Adrenal gland (tissue), 7 donors: ENCODE measurements around a stretch of chr10.

DNA sequence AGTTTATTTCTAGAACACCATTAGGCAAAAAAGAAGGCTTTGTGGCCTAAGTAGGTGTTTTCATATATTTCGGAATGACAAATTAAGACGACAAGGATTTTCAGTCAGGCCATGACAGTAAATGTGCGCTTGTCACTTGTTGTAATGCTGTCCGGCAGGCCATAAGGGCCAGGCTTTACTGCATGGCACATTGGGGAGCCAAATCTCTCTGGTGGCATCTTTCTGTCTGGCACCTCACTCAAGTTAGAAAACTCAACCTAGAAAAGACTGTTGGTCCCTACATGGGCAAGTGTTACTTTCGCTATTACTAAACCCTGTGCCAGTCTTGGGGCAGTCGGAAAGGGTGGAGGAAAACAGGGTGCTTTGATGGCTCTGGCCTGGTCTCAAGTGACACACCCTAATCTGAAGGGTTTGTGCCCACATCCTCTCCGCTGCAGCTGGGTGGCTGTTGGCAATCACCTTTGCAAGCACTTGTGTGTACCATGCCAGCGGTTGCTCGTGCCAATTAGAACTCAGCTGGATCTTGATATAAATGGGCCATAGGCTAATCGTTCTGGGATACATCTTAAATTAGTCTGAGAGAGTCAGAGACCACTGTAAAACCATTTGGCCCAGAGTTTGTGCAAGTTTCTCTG lies 159.7 kb upstream of the ITGB1 start:
- PRO-cap, 3 experiments, result no peak in any of the 3 experiments
- RAMPAGE, long total RNA, 4 experiments, result no peak in any of the 4 experiments
- RRBS, result no CpG with 5 or more reads among the region's 10 CpGs

GRCh38 chr10:33125812-33126576 lies 168.0 kb upstream of the ITGB1 start:
- PRO-cap, 3 experiments, result peak in 1 of 3 experiments; most common plus-strand start chr10:33126168 (in 1)
- RAMPAGE, long total RNA, 4 experiments, result no peak in any of the 4 experiments
- RRBS, result no CpG with 5 or more reads among the region's 12 CpGs

- PRO-cap, 3 experiments, result no peak in any of the 3 experiments
- RAMPAGE, long total RNA, 4 experiments, result no peak in any of the 4 experiments
- RRBS, result no CpG with 5 or more reads among the region's 1 CpG
These were observed 184.0 kb upstream of the ITGB1 start for GRCh38 chr10:33142103-33142404.

DNA sequence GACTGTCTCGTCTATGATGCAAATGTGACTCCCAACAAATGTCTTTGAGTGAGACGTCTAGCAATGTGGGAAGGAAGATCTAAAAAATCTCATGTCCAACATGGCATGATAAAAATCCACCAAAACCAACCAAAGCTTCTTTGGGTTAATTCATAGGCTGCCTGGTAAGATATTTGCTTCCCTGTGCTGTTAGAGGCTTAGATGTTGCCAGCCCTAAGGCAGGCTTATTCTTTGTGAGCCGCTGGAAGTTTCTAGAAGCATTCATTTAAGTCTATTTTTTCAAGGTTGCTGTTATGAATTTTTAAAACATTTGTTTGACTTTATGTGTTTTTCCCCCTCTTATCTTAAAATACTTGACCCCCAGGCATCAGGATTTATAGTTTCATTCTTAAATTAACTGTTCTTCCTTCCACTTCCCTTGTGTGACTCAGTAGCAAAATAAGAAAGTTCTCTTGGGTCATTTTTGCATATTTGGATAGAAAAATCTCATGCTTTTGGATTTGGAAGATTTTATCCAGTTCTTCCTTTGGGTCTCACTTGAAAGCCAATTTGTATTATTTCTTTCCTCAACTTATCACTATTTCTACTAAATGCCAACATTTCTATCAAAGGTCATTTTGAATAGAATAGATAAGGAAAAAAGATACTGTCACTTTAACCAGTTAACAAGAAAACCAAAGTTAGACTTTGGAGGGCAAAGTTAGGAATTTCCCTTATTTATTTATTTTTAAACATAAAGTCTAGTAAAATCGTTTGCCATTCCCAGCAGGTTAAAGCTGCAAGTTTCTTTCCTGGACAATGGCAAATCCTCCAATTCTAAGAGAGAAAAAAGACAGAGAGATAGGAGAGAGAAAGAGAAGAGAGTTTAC lies 156.1 kb downstream of the NRP1 start:
- PRO-cap, 3 experiments, result no peak in any of the 3 experiments
- RAMPAGE, long total RNA, 4 experiments, result no peak in any of the 4 experiments
- RRBS, result no CpG with 5 or more reads among the region's 4 CpGs

- PRO-cap, 3 experiments, result no peak in any of the 3 experiments
- RAMPAGE, long total RNA, 4 experiments, result no peak in any of the 4 experiments
- RRBS, result no CpG with 5 or more reads among the region's 3 CpGs
These were observed 101.0 kb downstream of the NRP1 start for GRCh38 chr10:33233552-33233798.

DNA sequence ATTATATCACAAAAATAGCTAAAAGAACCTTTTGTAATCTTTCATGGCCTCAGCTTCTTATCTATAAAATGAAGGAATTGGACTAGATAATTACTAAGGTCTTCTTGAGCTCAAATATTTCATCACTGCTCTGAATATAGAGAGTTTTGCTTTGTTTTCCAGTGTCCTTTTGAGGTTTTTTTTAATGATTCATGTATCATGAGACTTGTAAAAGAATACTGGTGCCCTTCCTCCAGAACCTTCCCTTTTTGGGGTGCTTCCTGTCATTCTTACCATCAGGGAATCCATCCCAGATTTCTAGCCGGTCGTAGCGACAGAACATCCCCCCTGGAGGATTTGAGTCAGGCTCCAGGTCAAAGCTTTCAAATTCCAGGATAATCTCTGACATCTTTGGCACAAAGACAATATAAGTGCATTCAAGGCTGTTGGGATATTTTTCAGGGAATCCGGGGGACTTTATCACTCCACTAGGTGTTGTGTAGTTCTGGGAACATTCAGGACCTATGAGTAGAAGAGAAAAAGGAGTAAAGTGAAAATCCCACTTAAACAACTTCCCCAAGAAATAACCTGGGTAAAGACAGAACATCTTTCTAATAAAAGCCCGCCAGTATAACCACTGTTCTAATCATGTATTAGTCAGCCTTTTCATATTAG lies 71.0 kb downstream of the NRP1 start:
- PRO-cap, 3 experiments, result no peak in any of the 3 experiments
- RAMPAGE, long total RNA, 4 experiments, result no peak in any of the 4 experiments
- RRBS, result no CpG with 5 or more reads among the region's 5 CpGs

DNA sequence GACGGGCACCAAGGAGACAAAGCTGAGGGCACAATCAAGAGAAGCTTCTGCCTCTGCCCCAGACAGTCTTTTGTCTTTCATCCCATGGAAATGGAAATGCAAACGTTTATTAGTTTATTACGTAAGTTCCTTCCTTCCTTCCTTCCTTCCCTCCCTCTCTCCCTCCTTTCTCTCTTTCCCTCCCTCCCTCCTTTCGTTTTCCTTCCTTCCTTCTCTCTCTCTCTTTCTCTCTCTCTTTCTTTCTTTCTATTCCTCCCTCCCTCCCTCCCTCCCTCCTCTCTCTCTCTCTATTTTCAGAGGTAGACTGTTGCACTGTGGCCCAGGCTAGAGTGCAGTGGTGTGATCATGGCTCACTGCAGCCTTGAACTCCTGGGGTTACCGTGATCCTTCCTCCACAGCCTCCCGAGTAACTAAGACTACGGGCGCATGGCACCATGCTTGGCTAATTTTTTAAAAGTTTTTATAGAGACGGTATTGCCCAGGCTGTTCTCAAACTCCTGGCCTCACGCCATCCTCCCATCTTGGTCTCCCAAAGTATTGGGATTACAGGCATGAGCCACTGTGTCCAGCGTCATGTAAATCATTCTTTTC lies 20.6 kb downstream of the NRP1 start:
- PRO-cap, 3 experiments, result no peak in any of the 3 experiments
- RAMPAGE, long total RNA, 4 experiments, result no peak in any of the 4 experiments
- RRBS, result no CpG with 5 or more reads among the region's 11 CpGs

DNA sequence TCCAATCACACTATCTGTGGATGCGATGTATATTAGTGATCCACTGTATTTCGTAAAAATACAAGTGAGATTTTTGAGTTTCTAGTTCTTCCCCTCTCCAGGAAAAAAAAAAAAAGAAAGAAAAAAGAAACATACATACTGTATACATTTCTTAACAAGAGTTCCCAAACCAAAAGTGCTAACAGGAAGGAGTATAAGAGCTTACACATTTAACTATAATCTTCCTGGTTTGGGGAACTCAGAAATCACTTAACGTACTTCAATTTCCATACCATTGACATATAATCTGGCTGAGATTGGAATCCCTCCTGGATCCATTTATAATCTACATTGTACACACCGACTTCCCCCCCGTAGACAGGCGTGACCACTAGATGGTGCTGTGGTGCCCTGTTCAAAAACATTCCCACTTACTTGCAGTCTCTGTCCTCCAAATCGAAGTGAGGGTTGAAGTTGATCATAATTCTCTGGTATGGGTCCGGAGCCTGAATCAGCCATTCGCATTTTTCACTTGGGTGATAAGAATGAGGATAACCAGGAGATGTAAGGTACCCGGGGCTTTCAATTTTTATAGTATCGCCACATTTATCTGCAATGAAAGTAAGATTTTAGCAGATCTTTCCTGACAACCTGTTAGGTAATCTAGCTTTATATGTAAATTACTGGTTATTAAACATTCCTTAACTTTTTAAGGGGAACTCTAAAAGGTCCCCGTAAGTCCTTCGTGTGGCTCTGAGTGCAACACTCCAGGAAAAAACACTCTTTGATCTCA lies 4.0 kb downstream of the NRP1 start:
- PRO-cap, 3 experiments, result no peak in any of the 3 experiments
- RAMPAGE, long total RNA, 4 experiments, result no peak in any of the 4 experiments
- RRBS, result 0% methylated on average over 1 of the region's 13 CpGs

DNA sequence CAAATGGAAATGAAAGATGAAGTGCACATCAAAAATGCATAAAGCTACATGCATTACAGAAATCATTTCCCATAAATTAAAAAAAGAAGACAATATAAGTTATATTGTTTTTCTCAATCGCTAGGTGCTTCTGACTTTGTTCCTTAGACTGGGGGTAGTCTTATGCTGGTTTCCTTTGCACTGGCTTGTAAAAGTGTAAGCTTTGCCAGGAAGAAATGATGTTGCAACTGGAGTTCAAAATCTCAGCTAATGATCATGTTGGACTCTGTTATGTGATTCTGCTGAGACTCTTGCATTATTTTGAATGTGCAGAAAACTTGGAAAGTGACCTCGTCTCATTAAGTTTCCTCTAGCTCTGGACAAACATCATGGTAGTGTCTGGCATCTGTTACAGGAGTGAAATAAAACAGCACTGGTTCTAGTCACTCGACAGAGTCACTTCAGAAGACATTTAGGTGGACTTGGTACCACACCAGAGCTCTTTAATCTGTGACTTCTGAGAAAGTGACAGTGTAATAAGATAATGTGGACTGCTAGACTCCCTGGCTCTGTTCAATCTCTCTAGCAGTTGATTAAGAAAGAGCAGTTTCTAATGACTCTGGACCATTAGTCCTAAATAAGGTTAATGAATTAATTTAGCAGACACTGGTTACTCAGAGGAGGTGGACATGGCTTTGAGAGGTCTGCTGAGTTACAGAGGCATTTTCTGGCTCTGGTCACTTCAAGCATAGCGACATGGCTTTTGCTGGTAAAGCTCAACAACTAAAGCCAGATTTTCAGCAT lies 2.2 kb downstream of the NRP1 start:
- PRO-cap, 3 experiments, result peak in 3 of 3 experiments; most common plus-strand start position 443 of the sequence (in 2); most common minus-strand start position 132 of the sequence (in 1)
- RAMPAGE, long total RNA, 4 experiments, result no peak in any of the 4 experiments
- RRBS, result no CpG with 5 or more reads among the region's 4 CpGs

- PRO-cap, 3 experiments, result peak in 1 of 3 experiments; most common minus-strand start chr10:33773200 (in 1)
- RAMPAGE, long total RNA, 4 experiments, result no peak in any of the 4 experiments
- RRBS, result no CpG with 5 or more reads among the region's 20 CpGs
These were observed 438.4 kb upstream of the NRP1 start for GRCh38 chr10:33772426-33773645.

DNA sequence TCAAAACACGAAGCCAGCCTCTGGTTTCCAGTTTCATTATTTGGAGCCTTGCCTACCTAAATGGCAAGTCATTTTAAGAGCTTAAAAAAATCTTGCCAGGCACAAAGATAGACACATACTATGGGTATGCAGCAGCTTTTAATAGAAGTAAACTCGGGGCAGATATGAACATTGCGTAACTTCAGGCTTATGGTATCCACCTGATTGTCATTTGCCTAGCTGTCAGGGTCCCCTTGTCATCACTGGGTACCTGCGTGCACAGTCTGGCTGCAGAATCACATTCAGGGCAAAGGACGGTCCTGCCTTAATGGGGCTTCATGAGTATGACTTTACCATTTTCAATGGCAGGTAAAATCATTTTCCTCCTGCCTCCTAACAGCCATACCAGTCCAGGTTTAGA lies 466.1 kb upstream of the NRP1 start:
- PRO-cap, 3 experiments, result no peak in any of the 3 experiments
- RAMPAGE, long total RNA, 4 experiments, result no peak in any of the 4 experiments
- RRBS, result no CpG with 5 or more reads among the region's 5 CpGs

GRCh38 chr10:34078529-34079602 lies 736.2 kb downstream of the PARD3 start:
- PRO-cap, 3 experiments, result no peak in any of the 3 experiments
- RAMPAGE, long total RNA, 4 experiments, result no peak in any of the 4 experiments
- RRBS, result no CpG with 5 or more reads among the region's 22 CpGs

- PRO-cap, 3 experiments, result no peak in any of the 3 experiments
- RAMPAGE, long total RNA, 4 experiments, result no peak in any of the 4 experiments
- RRBS, result 7% methylated on average over 2 of the region's 11 CpGs
These were observed 177.7 kb downstream of the PARD3 start for GRCh38 chr10:34637238-34637860.

- PRO-cap, 3 experiments, result no peak in any of the 3 experiments
- RAMPAGE, long total RNA, 4 experiments, result no peak in any of the 4 experiments
- RRBS, result no CpG with 5 or more reads among the region's 2 CpGs
These were observed 51.8 kb upstream of the PARD3 start for GRCh38 chr10:34866887-34867395.

DNA sequence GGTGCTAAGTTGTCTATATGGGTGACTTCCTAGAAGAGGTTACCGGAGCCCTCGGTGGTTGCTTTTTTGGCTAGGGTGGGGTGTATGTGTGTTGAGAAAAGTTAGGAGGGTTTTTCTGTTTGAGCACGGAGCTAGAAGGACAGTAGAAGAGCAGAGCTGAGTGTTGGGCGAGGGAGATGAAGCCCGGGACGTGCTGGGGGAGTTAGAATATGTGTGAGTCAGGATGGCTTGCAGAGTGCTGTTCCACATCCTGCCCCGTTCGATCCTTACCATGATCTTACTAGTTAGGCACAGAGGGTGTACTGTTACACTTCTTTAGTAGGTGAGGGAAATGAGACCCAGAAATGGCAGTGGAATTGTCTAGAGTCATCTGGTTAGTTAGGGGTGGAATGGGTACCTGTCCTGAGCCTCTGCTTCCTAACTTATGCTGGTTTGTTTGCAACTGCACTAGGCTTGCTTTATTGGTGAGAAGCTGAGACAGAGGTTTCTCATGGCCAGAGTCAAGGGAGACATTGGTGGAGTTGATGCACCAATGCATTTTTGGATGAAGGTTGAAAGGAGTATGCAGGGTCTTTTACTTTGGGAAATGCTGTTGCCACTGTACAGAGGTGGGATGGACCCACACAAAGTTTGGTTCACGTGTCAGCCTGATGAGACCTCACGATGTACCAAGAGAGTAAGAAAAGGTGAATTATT lies 42.3 kb downstream of the CCNY start:
- PRO-cap, 3 experiments, result no peak in any of the 3 experiments
- RAMPAGE, long total RNA, 4 experiments, result no peak in any of the 4 experiments
- RRBS, result no CpG with 5 or more reads among the region's 10 CpGs

GRCh38 chr10:35394911-35395477 lies 58.7 kb downstream of the CCNY start:
- PRO-cap, 3 experiments, result no peak in any of the 3 experiments
- RAMPAGE, long total RNA, 4 experiments, result no peak in any of the 4 experiments
- RRBS, result no CpG with 5 or more reads among the region's 4 CpGs

- PRO-cap, 3 experiments, result no peak in any of the 3 experiments
- RAMPAGE, long total RNA, 4 experiments, result no peak in any of the 4 experiments
- RRBS, result no CpG with 5 or more reads among the region's 9 CpGs
These were observed 64.9 kb downstream of the CCNY start for GRCh38 chr10:35401028-35401849.

- PRO-cap, 3 experiments, result peak in 1 of 3 experiments; most common plus-strand start chr10:35564833 (in 1); most common minus-strand start chr10:35564797 (in 1)
- RAMPAGE, long total RNA, 4 experiments, result no peak in any of the 4 experiments
- RRBS, result no CpG with 5 or more reads among the region's 2 CpGs
These were observed 40.4 kb upstream of the GJD4 start for GRCh38 chr10:35564664-35565221.

- PRO-cap, 3 experiments, result no peak in any of the 3 experiments
- RAMPAGE, long total RNA, 4 experiments, result no peak in any of the 4 experiments
- RRBS, result 37% methylated on average over 4 of the region's 59 CpGs
These were observed 2.6 kb downstream of the FZD8 start for GRCh38 chr10:35639421-35639942.

GRCh38 chr10:35640518-35641592 lies 1.2 kb downstream of the FZD8 start:
- PRO-cap, 3 experiments, result no peak in any of the 3 experiments
- RAMPAGE, long total RNA, 4 experiments, result no peak in any of the 4 experiments
- RRBS, result 1% methylated on average over 39 of the region's 126 CpGs